Diencephalon (tissue), 2 donors: ENCODE data around the genes RALGAPA2 and NKX2-2.

DNA sequence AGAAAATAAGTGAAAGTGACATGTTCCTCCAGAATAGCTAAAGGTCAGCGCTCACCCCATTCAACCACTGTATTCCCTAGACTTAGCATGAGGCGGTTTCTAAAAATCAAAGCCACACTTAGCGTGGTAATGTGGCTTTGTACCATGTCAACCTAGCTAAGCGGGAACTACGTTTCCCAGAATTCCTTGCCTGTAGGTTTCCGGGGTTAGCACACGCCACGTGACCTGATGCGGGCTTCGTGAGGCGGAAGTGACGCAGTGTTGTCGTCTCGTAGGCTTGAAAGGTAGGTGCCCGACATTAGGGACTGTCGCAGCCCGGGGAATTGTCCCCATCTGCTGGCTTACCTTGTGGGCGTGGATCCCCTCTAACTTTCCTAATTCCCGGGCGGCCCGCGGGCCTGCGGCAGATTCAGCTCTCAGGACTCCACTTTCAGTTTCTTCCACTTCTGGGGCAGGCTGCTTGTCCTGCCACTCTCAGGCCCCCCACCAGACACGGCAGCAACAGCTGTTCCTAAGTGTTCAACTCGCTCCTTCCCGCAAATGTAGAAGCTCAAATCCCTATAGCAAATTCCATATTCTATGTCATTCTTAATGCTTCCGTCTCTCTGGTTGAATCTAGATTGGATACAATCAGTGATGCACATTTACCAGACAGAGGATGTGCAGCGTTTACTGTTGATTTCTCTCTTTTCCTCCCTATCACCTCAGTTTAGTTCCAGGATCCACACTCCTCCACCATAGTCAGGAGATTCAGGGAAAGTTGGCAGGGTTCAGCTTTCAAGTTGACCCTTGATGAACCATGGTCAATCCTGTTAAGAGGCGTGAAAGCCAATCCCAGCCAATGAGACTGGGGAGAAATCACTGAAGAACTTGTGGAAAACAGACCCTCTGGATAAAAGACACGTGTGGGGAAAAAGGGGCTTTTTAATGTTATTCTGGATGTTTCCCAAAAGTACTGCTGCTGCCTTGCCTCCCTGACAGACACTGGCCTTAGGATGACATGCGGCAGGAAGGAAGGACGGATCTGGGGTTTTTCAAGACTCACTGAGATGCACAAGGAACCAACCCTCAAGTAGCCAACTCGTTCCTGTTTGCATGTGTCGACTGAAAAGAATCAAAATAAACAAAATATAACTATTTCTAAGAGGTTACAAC lies 19.4 kb upstream of the SCP2D1 start:
- RAMPAGE, long total RNA, result start-site peak on the plus strand centred at position 249 of the sequence, 32 bp wide, 20 and 28 reads in 2 replicates

- RAMPAGE, long total RNA, result no peak
Observed at GRCh38 chr20:19047434-19047923, 165.0 kb upstream of the SLC24A3 start.

GRCh38 chr20:19098838-19099205 lies 113.6 kb upstream of the SLC24A3 start:
- RAMPAGE, long total RNA, result no peak

DNA sequence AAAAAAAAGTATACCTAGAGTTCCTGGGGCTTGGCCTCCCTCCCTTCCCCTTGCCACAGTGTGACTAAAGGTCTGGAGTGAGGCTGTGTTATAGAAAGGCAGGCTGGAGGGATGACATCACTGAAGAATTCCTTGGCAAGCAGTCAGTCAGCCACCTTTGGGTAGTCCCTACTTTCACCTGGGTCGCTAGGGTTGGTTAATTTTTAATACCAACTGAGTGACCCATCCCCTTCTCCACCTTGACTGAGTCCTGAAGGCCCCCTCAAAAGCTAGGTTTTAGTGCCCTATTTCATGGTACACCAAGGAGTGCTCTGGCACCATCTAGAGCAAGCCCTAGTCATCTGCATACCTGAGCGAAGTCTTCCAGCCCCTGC lies 44.4 kb downstream of the RIN2 start:
- RAMPAGE, long total RNA, result no peak

DNA sequence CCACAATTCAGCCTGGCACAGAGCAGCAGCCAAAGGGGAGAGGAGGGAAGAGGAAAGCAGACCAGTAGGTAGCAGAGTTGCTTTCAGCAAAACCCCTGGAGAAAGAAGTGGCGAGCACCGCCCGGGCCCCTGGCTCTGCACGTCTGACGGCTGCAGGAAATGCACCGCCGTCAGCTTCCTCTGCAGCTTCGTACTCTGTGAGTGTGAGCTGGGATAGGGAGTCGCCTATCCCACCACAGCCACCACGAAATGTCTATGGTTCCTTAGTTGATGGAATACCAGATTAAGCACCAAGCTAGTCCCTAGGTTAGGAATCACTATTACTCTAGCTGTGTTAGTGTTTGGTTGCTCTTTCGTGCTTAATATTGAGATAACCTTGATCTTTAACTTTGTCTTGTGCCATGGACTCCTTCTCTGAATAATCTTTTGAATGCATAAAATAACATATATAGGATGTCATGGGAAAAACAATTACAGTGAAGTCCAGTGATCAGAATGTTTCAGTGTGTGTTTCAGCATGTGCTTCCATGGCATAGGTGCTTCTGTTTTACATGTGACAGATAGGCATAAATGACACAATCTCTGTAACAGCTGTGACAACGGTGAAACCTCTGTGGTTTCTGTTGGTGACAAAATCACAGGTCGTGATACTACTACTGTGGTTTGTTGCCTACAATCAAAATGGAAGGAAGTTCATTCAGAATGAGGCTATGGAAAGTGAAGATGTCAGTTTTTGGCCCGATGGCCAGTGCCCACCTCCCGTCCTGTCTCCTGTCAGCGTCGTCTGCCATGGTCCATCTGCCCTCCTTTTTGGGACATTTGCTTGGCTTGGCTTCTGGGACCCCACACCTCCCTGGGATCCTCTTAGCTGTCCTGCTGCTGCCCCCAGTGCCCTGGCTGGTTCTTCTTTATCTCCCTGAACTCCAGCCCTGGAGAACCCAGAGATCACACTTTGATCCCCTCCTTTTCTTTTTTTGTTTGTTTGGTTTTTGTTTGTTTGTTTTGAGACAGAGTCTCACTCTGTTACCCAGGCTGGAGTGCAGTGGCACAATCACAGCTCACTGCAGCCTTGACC lies 79.6 kb upstream of the NAA20 start:
- RAMPAGE, long total RNA, result no peak

DNA sequence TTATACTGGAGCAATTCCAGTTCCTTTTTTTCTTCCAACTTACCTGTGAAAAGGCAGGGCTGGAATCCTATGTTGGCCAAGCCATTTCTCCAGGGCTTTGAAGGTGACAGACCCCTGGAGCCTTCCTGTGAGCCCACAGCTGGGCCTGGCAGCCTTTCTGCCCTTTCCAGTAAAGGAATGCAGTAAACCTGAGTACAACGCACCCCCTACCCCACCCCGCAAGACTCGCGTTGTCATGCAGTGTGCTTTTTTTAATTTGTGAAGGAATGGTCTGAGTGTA lies 42.9 kb upstream of the NAA20 start:
- RAMPAGE, long total RNA, result no peak

GRCh38 chr20:19993854-19994356 lies 23.3 kb upstream of the NAA20 start:
- RAMPAGE, long total RNA, result no peak

DNA sequence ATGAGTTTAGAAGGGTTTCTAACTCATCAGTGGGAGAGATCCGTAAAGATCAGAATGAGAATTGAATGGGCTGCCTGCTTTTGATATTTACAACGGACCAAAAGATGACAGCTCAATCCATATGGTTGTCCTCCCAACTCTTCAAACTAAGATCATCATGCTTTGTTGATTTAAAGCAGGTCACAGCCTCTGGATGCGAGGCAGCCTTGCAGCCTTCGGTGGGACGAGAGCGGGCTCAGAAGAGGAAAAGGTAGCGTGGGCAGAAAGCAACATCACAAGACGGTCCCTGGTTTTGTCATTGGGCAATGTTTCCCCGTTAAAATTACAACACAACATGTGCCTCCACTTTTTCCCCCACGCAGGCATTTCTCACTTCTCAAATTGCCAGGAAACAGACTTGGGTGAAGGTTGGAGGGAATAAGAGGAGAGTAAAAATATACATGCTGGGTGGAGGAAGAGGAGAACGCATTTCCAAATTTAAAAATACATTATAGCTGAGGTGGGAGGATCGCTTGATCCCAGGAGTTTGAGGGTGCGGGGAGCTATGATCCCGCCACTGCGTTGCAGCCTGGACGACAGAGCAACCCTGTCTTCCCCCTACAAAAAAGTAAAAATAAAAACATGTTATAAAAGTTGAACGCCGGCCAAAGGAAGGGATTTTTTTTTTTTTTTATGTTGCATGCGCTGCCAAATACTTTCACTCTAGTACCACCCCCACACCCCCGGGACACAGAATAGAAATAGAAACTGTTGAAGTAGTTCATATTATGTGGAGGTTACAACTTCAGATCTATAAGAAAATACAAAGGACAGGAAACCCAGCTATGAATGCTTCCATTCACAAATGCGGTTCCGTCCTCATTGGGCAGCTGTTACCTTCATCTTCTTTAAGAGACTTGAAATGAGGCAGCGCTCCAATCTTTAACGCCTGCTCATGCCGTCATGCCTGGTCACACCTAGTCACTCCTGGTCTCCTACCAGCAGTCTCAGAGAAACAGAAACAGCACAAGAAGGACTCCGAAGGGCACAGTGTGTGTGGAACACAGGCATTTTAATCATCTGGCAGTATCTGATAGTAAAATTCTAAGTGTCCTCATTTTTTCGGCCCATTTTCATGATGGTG lies 13.9 kb upstream of the NAA20 start:
- RAMPAGE, long total RNA, result no peak

DNA sequence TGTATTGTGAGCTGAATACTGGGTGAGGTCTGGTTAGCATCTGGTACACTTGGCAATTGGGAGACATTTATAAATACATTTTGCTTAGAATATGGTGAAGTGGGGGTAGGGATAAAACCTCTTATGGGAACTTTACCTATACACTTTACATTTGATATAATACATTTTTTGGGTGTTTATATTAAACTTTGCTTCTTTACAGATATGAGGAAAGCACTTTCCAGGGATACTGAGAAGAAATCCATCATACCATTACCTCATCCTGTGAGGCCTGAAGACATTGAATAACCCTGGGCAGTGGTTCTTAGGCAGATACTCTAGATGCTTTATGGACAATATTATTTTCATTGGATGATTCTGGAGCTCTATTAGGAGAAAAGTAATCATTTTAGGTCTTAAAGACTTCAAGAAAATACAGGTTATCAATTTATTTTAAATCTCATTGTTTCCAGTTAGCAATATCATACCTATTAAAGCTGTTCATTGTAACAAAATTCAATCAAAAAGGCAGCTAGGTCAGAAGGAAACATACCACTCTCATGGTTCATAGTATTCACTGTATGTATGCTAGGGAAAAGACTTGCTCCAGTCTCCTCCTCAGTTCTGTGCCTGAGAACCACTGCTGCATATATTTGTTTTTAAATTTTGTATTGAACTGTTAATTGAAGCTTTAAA lies 15.9 kb downstream of the NAA20 start:
- RAMPAGE, long total RNA, result no peak

- RAMPAGE, long total RNA, result no peak
Observed at GRCh38 chr20:20362455-20363505, 5.1 kb upstream of the INSM1 start.

DNA sequence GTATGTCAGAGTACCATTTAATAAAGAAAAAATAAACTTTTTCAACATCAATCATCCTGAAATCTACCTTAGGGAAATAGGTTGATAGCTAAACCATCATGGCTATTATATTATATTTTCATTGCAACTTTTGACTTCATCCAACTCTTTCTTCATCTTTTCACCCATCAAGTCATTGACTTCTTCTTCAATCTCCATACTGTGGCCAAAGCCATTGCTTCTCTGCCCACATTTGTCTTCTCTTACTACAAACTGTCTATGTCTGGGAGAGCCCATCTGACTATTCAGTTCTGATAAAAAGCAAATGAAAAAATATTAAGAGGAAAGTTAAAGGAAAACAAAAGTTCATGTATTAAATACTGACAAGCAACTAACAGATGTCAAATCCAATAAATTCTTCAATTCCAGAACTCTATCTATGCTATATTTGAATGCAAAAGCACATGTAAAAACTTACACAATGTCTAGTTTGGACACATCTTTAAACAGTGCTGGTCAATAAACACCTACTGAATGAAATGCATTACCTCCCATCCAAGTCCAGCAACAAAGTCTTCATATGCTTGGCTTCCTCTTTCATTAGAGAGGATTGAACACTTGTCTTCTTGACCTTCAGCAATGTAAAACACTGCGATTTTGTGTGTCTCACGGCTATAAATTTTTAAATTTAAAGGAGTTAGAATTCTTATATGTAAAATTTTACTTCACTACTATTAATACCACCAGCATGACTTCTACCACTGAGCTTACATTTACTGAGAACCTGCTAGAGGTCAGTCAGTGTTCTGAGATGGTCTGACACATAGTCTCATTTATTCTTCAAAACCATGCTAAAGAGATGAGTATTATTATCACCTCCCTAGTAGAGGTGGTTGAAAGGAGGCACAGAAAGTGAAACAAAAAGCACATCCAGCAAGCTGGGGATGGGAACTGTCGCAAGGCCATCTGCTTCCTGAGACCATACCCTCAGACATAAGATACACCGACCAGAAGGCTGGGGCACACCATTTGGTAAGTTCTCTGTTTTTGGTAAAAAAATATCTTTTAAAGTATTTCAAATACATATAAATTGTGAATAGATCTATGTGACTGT lies 137.3 kb downstream of the INSM1 start:
- RAMPAGE, long total RNA, result no peak

DNA sequence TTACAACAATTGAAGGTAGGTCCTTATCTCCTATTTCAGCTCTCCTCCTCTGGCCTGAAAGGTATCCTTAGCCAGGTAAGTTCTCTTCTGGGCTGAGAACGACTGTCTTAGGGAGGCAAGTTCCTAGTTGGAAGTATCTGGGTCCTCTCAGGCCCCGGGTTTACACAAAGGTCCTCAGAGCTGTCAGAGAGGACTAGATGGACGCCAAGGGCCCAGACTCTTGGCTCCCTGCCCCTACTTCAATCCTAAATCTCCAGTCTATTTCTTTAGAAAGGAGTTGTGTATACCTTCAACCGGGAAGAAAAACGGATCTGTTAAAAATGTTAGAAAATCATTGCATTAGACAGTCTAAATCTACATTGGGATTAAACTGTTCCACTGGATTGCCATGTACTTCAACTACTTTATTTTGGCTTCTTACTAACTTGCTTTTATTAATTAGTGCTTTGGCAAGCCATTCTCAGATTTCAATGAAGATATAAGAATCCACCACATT lies 109.5 kb downstream of the RALGAPA2 start:
- RAMPAGE, long total RNA, result no peak

DNA sequence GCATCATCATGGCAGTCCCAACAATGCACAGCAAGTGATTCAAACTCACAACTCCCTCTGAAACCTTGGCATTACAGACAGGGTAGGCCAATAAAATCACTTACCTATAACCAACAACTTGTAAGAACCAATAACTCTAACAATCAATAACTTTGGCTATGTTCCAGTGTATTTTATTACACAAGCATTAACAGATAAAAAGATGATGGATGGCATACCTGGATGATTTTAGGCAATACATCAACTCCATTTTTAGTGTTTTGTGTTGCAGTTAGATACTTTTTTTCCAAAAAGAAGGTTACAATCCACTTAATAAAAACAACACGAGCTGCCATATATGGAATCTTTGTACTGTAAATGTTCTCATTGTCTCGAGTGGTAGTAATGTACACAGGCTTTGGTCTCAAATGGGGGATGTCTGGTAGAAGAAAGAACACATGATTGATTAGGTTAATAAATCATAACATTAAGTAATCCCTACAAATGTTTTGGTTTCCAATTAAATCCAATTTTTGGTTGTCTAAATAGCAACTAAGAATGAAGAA lies 77.2 kb downstream of the RALGAPA2 start:
- RAMPAGE, long total RNA, result no peak

DNA sequence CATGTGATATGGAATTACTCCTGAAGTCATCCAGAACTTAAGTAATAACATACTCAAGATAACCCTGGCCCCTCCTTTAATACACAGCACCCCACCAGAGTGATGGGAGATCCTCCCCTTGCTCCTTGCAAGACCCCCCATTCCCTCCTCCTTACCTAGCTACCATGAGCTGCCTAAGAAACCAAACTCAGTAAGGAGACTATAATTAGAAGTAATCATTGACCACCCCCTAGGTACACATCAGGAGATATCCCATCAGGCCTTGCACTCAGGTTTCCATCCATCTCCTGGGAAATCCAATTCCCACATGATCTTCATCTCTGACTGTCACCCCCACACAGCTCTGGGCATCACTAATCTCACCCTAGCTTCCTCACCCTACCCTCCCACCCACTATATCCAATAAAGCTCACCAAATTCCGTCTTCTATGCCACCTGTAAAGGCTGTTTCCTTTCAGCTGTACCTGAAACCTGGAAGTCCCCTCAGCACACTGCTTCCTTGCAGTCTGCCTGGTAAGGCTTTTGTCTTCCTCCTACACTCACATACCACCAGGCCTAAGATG lies 22.2 kb downstream of the RALGAPA2 start:
- RAMPAGE, long total RNA, result no peak

GRCh38 chr20:20696234-20696860 lies 16.1 kb downstream of the RALGAPA2 start:
- RAMPAGE, long total RNA, result no peak

- RAMPAGE, long total RNA, result no peak
Observed at GRCh38 chr20:20712340-20713137, at the start of gene RALGAPA2. TSS of gene RALGAPA2 (minus strand) at chr20:20712644.

GRCh38 chr20:21513519-21514620 lies at the start of gene NKX2-2:
TSS of gene NKX2-2 (minus strand) at chr20:21514064.
- RAMPAGE, long total RNA, result no peak

DNA sequence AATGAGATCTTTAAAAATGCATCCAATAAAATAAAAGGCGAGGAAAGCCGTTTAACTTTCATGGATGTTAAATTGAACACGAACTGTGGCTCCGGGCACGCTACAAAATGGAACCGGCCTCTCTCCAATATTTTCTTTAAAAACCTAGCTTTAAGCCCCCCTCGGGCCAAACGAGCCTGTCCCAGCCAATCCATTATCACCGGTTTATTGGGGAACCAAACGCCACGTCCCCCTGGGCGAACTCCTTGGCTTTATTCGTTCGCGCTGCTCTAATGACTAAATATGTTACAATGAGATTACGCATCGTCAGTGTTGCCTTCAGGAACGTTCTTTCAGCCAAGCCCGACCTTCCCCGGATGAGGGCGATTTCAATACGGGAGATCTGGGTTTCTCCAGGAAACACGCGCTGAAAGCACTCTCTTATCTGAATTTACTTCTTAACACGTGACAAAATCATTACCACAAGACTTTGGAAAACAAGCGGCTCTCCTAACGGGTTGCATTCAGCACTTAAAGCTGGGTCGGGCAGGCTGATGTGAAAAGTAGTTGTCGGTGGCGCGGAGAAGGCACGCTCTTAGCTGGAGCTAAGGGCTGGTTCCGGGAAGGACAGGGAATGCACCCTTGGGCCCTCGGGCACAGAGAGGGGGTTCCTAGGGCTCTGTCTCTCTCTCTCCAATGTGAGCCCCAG lies 6.8 kb upstream of the NKX2-2 start:
- RAMPAGE, long total RNA, result no peak

DNA sequence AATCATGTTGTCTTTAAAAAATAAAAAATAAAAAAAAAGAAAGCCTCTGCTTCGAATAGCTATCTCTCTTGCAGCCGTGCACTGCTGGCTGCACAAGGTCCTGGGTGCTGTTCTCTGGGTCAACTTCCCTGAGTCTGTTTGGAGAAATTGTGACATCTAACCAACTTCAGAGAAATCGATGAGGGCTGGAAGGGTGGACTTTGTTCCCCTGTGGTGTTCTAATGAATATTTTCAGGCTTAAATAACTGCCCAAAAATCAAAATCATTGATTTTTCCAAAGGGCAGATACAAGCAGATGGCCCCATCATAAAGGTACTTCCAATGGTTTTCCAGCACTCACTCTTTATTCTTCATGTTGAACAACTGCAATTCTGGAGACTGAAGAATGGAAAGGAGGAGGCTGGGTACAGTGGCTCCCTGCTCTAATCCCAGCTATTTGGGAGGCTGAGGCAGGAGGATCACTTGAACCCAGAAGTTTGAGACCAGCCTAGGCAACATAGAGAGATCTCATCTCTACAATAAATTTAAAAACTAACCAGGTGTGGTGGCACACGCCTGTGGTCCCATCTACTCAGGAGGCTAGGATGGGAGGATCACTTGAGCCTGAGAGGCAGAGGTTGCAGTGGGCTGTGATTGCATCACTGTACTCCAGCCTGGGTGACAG lies 59.2 kb downstream of the FOXA2 start:
- RAMPAGE, long total RNA, result no peak

- RAMPAGE, long total RNA, result no peak
Observed at GRCh38 chr20:22570931-22571354, 13.4 kb downstream of the FOXA2 start.